Stomach (tissue), 7 donors: Measurements from ENCODE around the genes TRPM4, PRRG2, TSKS and ATF5.

DNA sequence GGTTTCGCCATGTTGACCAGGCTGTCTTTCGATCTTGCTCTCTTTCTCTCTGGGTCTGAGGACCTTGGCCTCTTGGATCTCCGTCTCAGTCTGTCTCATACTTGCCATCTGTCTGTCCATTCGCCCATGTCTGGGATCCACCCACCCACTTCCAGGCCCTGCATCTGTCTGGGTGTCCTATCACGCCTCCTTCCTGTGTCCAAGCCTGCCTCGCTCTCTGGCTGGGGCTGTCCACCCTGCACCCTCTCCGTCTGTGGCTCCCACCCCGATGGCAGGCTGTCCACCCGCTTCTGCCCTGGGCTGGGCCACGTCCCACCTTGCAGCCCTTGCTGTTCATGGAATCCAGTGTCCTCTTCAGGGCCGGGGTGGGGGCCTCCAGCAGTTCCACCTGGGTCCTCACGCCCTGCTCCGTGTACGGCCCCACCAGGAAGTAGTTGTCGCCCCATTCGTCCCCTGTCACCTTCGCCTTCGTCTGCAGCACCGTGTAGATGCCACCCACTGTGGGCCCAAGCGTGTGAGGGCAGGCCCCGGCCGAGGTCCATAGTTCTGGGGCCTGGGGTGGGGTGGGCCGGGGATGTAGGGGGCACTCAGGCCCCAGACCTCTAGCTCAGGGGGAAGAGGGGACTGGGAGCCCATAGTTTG lies 2.0 kb downstream of the GYS1 start:
- PRO-cap: no peak
- RAMPAGE, long total RNA, 5 experiments: start-site peak on the minus strand in 3 of 5 experiments, centred at positions 259 to 486 of the sequence, 8 to 25 reads per replicate
- RRBS: no CpG with 5 or more reads among the region's 23 CpGs

- PRO-cap: no peak
- RAMPAGE, long total RNA, 5 experiments: no peak in any of the 5 experiments
- RRBS: no CpG with 5 or more reads among the region's 17 CpGs
Measured at GRCh38 chr19:49135911-49136530, 16.7 kb downstream of the PPFIA3 start.

- PRO-cap: unidirectional peak, plus-strand start at chr19:49148579
- RAMPAGE, long total RNA, 5 experiments: no peak in any of the 5 experiments
- RRBS: no CpG with 5 or more reads among the region's 11 CpGs
Measured at GRCh38 chr19:49147975-49148700, 7.1 kb downstream of the HRC start.

DNA sequence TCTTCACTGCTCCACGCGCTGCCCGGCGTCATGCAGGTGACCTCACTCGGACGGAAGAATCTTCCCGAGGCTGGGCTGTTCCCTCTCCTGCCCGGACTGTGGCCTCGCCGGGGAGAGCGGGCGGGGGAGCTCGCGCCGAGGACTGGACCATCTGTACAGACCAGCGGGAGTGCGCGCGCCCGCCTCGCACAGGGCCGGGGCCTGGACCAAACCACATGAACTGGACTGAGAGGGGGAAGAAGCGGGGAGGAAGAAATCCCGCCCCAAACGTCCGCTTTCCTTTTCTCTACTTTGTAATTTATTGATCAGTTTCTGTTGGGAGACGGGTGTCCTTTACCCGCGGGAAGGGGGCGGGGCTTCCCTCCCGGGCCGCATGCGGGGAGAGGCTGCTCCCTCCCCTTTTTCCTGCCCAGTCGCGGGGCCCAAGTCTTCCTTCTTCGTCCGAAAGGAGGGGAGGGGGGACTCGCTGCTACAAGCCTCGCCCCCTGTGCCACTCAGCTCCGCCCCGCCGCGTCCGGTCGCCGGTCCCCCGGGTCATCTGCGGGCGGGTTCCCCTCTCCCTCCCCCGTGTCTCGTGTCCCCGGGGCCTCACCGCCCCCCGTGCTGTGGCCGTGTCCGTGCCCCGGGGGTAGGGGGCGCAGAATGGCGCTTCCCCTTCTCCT lies 4.9 kb downstream of the HRC start:
- PRO-cap: bidirectional peak, plus-strand start at position 114 of the sequence, minus-strand start at position 98 of the sequence; bidirectional peak, plus-strand start at position 440 of the sequence, minus-strand start at position 149 of the sequence
- RAMPAGE, long total RNA, 5 experiments: no peak in any of the 5 experiments
- RRBS: 2% methylated on average over 34 of the region's 59 CpGs

GRCh38 chr19:49153612-49154748 lies 1.2 kb downstream of the HRC start:
- PRO-cap: no peak
- RAMPAGE, long total RNA, 5 experiments: no peak in any of the 5 experiments
- RRBS: 92% methylated on average over 3 of the region's 14 CpGs

GRCh38 chr19:49157320-49158065 lies at the start of gene TRPM4:
TSS of gene TRPM4 (plus strand) at chr19:49157792.
- PRO-cap: bidirectional peak, plus-strand start at chr19:49157806, minus-strand start at chr19:49157631
- RAMPAGE, long total RNA, 5 experiments: start-site peak on the plus strand in 5 of 5 experiments, at chr19:49157785-49157846 at its widest, 92 to 319 reads per replicate
- RRBS: 2% methylated on average over 6 of the region's 36 CpGs

- PRO-cap: no peak
- RAMPAGE, long total RNA, 5 experiments: no peak in any of the 5 experiments
- RRBS: no CpG with 5 or more reads among the region's 7 CpGs
Measured at GRCh38 chr19:49200920-49201579, 43.5 kb downstream of the TRPM4 start.

DNA sequence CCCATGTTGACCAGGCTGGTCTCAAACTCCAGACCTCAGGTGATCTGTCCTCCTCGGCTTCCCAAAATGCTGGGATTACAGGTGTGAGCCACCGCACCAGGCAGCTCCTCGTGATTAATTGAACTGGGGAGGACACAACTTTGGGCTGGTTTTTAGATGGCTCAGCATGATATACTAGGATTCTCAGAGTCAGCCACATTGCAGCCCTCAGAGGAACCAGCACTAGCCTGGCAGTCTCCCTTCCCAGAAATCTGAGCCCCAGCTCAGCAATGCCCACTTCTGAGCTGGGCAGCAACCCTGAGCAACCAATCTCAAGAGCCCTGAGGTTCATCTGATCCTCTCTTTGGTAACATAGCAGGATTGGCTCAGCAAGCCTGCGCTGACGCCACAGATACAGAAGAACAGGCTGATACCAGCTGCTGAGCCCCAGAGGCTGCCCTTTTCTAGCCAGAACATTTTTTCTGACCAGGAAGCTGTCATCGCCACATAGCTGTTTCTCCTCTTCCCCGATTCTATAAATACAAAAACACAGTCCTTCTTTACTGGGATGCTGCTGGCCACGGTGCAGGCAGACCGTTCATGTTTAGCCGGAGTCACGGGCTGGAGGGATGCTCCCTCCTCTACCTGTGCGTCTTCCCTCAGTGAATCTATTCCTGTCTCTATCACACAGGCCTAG lies 59.7 kb downstream of the TRPM4 start:
- PRO-cap: no peak
- RAMPAGE, long total RNA, 5 experiments: no peak in any of the 5 experiments
- RRBS: no CpG with 5 or more reads among the region's 12 CpGs

- PRO-cap: no peak
- RAMPAGE, long total RNA, 5 experiments: no peak in any of the 5 experiments
- RRBS: 6% methylated on average over 10 of the region's 57 CpGs
Measured at GRCh38 chr19:49422234-49422881, 883 bp downstream of the PTH2 start.

DNA sequence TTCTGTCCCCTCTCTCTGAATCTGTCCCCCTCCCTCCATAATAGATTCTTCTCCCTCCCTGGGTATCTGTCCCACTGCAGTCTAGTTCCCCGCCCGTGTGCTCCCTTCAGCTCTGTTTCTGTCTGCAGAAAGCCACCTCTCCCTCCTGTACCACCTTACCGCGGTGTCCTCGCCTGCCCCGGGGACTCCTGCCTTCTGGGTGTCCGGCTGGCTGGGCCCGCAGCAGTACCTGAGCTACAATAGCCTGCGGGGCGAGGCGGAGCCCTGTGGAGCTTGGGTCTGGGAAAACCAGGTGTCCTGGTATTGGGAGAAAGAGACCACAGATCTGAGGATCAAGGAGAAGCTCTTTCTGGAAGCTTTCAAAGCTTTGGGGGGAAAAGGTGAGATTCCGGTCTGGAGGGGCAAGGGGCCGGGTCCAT lies 1.3 kb downstream of the FCGRT start:
- PRO-cap: no peak
- RAMPAGE, long total RNA, 5 experiments: start-site peak on the plus strand in 2 of 5 experiments, centred at positions 273 to 274 of the sequence, 24 to 60 reads per replicate
- RRBS: no CpG with 5 or more reads among the region's 13 CpGs

DNA sequence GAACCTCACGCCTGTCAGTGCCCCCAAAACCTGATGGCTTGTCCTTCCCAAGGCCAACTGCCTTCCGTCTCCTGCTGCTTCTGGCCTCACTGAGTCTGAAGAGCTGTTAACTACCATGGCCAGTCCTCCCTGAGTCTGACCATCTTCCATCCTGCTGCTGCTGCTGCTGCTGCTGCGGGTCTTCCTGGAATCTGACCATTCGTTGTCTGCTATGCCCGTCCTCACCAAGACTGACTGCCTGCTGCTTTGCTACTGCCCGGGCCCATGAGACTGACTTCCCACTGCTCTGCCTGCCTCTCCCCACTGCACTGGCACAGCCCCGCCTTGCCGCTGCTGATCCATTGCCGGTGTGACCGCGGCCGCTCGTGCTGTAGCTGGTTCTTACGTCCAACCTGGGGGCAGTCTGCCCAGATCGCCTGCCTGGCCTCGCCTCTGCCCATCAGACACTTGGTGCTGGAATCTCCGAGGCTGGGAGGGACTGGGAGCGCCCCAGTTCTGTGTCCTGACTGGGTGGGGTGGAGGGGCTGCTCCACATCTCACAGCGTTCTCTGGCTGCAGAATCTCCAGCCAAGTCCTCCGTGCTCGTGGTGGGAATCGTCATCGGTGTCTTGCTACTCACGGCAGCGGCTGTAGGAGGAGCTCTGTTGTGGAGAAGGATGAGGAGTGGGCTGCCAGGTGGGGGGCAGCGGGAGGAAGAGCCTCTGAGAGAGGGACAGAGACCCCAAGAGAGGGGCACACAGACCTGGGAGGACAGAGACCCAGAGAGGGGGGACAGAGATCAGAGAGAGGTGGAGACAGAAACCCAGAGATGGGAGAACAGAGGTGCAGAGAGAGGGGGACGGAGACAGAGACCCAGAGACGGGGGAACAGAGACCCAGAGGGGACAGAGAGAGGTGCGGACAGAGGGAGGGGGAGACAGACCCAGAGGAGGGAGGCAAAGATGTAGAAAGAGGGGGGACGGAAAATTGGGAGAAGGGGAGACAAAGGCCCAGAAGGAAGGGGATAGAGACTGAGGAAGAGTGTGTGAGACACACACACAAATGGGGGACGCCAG lies 2.6 kb upstream of the RCN3 start:
- PRO-cap: no peak
- RAMPAGE, long total RNA, 5 experiments: start-site peak on the plus strand in 2 of 5 experiments, centred at positions 449 to 669 of the sequence, 10 to 34 reads per replicate
- RRBS: 85% methylated on average over 4 of the region's 31 CpGs

GRCh38 chr19:49567687-49568534 lies 12.4 kb downstream of the NOSIP start:
- PRO-cap: no peak
- RAMPAGE, long total RNA, 5 experiments: no peak in any of the 5 experiments
- RRBS: no CpG with 5 or more reads among the region's 13 CpGs

GRCh38 chr19:49579849-49580386 lies 438 bp downstream of the NOSIP start:
- PRO-cap: no peak
- RAMPAGE, long total RNA, 5 experiments: no peak in any of the 5 experiments
- RRBS: no CpG with 5 or more reads among the region's 14 CpGs

GRCh38 chr19:49580899-49581559 lies at the start of gene PRRG2:
TSS of gene PRRG2 (plus strand) at chr19:49581316.
- PRO-cap: bidirectional peak, plus-strand start at chr19:49581333, minus-strand start at chr19:49581228
- RAMPAGE, long total RNA, 5 experiments: start-site peak on the plus strand in 1 of 5 experiments, at chr19:49581296-49581471 at its widest, 9 reads per replicate
- RRBS: no CpG with 5 or more reads among the region's 20 CpGs

DNA sequence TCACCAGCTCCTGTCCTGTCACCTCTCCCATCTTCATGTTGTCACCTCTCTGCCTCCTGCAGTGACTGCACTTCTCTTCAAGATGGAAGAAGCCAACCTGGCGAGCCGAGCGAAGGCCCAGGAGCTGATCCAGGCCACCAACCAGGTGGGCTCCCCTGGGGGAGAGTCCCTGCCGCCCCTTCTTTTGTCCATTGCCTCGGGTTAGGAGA lies 11.5 kb downstream of the IRF3 start:
- PRO-cap: no peak
- RAMPAGE, long total RNA, 5 experiments: start-site peak on the plus strand in 1 of 5 experiments, centred at position 111 of the sequence, 8 reads per replicate
- RRBS: no CpG with 5 or more reads among the region's 5 CpGs

DNA sequence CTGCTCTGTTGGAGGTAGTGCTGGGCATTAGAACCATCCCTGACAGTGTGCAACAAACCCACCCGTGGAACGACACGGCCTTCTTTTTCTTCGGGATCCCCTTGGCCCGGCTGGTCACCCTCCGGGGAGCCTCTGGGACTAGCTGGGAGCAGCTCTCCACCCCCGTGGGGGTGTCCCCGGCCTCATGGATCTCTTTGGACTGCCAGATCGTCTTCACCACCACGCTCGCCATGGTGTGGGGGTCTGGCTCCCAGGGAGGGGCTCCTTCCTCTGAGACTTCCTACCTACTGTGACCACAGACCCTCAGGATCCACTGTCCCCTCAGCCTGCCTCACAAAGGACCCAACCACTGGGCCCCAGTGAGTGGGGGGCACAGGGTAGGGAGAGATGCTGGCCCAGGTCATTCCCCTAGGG lies at the start of gene TSKS:
TSS of gene TSKS (minus strand) at position 291 of the 414 bp plus-strand sequence.
- PRO-cap: no peak
- RAMPAGE, long total RNA, 5 experiments: no peak in any of the 5 experiments
- RRBS: 73% methylated on average over 3 of the region's 11 CpGs

DNA sequence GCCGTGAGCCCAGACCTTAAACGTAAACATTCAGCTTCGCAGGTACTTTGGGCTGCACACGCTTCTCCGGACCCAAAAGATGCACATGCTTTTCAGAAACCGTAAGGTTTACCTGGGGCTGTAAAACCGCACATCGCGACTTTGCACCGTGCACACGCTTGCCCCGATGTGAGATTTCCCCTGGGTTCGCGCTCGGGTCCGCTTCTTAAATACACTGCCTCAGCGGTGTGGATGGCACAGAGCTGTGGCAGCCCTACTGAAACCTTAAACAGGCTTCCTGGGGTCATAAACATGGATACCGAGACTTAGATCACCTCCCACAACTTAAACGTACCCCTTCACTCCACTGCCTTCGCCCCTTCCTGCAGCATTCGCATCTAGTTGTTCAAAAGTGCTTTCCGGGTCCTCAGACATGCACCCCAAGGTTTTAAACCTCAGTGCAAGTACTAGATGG lies 15.3 kb downstream of the PNKP start:
- PRO-cap: no peak
- RAMPAGE, long total RNA, 5 experiments: no peak in any of the 5 experiments
- RRBS: no CpG with 5 or more reads among the region's 22 CpGs

DNA sequence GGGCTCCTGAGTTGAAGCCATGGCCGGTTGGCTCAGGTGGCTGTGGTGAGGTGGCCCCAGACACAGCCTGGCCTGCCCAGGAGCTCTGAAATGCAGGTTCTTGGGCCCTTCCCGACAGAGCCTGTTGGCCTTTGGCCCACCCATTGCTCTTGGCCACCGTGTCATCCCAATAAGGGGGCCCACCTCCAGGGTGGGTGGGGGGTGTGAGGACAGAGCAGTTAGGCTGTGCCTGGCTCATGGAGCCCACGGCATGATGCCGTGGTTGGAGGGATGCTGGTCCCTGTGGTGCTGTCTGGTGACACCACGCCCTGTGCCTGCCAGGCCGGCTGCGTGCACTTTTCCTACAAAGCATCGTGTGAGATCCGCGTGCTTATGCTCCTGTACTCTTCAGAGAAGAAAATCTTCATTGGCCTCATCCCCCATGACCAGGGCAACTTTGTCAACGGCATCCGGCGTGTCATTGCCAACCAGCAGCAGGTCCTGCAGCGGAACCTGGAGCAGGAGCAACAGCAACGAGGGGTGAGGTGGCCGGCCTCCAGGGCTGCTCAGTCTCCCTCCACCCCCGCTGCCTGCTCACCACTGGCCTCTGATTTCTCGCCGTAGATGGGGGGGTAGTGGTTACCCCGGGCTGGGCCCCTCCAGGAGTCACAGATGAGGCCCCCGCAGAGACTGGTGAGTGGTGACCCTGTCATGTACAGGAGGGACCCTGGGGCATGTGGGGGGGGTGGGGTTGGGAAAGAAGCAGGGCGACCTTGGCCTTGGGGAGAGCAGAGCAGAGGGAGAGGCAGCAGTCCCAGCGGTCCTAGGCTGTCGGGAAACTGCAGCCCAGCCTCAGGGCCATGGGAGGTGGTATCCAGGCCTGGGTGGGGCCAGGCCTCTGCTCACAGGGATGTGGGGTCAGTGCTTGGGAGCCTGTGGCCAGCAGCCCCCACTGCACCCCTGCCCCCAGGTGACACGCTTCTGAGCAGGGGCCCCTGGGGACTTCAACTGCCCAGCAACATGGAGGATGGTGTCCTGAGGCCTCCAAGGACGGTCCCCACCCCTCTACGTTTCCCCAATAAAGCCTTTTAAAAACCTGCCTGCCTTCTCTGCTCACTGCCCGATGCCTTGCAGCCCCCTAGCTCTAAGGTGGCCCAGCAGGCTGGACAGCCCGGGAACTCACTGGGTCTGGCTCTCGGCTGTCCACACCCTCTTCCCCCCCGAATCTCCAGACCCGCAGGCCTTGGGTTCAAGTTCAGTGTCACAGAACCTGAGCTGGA lies 7.3 kb downstream of the PNKP start:
- PRO-cap: no peak
- RAMPAGE, long total RNA, 5 experiments: start-site peak on the plus strand in 2 of 5 experiments, centred at positions 391 to 480 of the sequence, 7 to 14 reads per replicate; start-site peak on the minus strand in 1 of 5 experiments, centred at positions 484 to 952 of the sequence, 15 reads per replicate
- RRBS: 74% methylated on average over 8 of the region's 33 CpGs

- PRO-cap: no peak
- RAMPAGE, long total RNA, 5 experiments: no peak in any of the 5 experiments
- RRBS: 4% methylated on average over 5 of the region's 20 CpGs
Measured at GRCh38 chr19:49860951-49861513, 6.3 kb downstream of the PNKP start.

GRCh38 chr19:49928998-49929672 lies at the start of gene ATF5:
TSS of gene ATF5 (plus strand) at chr19:49929205.
- PRO-cap: unidirectional peak, plus-strand start at chr19:49929205; bidirectional peak, plus-strand start at chr19:49929567, minus-strand start at chr19:49929504
- RAMPAGE, long total RNA, 5 experiments: start-site peak on the plus strand in 3 of 5 experiments, at chr19:49929124-49929398 at its widest, 6 to 17 reads per replicate; start-site peak on the minus strand in 3 of 5 experiments, at chr19:49929402-49929516 at its widest, 69 to 172 reads per replicate
- RRBS: 2% methylated on average over 19 of the region's 57 CpGs